ENCODE measurements around a stretch of chr14.

- PRO-cap: bidirectional peak, plus-strand start at chr14:68268433, minus-strand start at chr14:68268308
Observed at GRCh38 chr14:68268018-68268561, 448.5 kb downstream of the RAD51B start.

GRCh38 chr14:68279714-68280452, 460.3 kb downstream of the RAD51B start:
- PRO-cap: bidirectional peak, plus-strand start at chr14:68280067, minus-strand start at chr14:68279975

GRCh38 chr14:68364207-68364821, 428.6 kb downstream of the ZFP36L1 start:
- PRO-cap: no peak

DNA sequence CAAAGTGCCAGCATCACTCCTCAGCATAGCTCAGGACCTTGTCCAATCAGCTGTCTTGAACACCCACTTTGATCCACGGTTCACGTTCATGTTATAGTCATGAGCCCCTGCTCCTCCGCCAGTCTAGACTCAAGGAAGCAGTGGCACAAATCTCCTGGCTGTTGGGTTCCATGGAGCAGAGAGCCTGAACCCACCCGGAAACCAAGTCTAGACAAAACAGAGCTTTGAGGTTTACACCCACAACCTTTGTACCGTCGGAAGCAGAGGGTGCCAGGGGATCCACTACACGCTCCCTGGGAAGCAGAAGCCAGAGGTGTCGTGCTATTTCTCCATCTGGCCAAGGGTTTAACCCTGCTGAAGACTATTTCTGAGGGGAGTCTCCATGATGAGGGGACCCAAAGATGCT, 285.1 kb downstream of the ZFP36L1 start:
- PRO-cap: no peak

- PRO-cap: no peak
Observed at GRCh38 chr14:68518720-68519570, 273.9 kb downstream of the ZFP36L1 start.

DNA sequence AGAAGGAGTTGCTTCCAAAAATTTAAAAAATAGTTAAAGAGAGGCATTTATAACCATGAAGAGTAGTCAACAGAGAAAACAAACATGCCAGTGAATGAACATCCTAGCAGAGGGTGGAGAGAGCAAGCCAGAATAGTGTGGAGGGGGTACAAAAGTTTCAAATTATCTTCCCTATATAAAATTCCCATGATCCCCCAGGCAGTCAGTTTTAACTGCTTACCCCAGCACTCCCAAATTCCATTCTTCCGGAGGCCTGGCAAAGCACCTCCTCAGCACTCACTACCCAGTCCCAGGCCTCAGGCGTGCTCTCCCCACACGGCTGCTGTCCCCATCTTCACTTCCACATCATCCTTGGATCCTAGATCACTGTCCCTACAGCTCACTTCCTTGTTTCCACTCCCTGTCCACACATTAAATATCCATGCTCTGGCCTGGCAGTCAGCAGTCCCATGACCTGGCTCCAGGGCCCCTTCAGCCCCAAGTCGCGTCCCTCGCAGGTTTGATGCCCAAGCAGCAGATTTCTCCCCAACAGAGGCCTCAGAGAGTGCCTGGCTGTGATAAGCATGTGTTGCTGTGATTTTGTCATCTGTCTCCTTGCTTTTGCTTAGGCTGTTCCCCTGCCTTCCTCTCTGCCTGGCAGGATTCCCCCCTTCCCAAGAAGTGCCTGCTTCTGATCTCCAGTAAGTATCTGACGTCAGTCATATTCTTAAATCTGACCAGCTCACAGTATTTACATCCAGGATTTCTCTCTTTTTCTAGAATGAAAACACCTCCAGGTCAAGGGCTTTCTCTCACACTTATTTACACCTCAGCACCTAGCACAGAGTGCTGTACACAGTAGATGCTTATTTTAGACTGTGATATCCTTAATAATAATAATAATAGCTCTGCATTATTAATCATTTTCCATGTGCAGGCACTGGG, 241.7 kb downstream of the ZFP36L1 start:
- PRO-cap: no peak

- PRO-cap: no peak
Observed at GRCh38 chr14:68565066-68565739, 227.7 kb downstream of the ZFP36L1 start.

GRCh38 chr14:68565890-68566724, 226.8 kb downstream of the ZFP36L1 start:
- PRO-cap: no peak

- PRO-cap: no peak
Observed at GRCh38 chr14:68589581-68589842, 203.4 kb downstream of the ZFP36L1 start.

DNA sequence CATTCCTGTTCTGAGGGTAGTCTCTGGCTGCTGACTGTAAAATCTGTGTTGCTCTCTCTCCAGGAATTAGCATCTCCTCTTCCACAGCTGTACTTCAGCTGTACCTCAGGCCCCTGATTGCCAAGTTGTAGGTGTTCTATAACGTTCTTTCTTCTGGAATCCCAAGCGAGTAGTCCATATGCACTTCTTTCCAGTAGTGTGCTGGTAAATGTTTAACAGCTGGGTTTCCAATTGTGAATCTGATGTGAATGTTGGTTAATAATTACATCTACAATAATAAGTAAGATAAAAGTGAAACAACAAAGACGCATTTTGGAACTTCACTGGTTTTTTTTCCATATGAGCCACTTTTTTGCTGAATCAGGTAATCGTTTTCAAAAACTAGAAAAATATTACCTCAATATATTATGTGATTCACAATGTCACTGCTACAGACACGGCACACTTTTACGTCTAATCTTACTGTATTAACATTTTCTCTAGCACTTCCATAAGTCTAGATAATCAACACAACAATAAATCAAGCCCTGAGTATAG, 113.1 kb downstream of the ZFP36L1 start:
- PRO-cap: no peak

- PRO-cap: no peak
Observed at GRCh38 chr14:68682639-68683908, 109.8 kb downstream of the ZFP36L1 start.

DNA sequence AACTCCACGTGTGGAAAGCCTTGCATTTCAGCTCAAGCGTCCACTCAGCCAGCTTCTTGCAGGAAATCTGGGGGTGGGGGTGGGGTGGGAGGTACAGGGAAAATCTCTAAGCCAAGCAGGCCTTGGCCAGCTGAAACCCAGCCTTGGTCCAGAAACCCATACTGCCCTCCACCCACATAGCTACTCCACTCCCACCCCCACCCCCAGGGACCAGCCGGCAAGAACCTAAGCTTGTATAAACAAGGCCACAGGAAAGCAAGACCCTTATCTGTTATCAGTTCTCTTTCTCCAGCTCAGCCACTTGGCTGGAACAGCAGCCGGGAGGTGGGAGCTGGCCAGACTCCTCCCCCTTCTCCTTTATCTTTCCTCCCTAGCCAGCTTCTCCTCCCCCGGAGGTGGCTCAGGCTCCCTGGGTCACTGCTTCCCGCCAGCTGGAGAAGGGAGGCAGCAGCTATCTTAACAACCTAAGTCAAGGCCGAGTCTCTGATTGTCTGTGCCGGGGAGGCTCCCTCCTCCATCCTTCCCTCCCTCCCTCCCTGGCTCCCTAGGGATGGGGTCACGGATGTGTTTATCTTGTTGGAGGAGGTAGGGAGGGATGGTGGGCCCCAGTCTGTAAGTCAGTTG, 30.0 kb downstream of the ZFP36L1 start:
- PRO-cap: no peak

GRCh38 chr14:68779652-68780368, 13.1 kb downstream of the ZFP36L1 start:
- PRO-cap: no peak

DNA sequence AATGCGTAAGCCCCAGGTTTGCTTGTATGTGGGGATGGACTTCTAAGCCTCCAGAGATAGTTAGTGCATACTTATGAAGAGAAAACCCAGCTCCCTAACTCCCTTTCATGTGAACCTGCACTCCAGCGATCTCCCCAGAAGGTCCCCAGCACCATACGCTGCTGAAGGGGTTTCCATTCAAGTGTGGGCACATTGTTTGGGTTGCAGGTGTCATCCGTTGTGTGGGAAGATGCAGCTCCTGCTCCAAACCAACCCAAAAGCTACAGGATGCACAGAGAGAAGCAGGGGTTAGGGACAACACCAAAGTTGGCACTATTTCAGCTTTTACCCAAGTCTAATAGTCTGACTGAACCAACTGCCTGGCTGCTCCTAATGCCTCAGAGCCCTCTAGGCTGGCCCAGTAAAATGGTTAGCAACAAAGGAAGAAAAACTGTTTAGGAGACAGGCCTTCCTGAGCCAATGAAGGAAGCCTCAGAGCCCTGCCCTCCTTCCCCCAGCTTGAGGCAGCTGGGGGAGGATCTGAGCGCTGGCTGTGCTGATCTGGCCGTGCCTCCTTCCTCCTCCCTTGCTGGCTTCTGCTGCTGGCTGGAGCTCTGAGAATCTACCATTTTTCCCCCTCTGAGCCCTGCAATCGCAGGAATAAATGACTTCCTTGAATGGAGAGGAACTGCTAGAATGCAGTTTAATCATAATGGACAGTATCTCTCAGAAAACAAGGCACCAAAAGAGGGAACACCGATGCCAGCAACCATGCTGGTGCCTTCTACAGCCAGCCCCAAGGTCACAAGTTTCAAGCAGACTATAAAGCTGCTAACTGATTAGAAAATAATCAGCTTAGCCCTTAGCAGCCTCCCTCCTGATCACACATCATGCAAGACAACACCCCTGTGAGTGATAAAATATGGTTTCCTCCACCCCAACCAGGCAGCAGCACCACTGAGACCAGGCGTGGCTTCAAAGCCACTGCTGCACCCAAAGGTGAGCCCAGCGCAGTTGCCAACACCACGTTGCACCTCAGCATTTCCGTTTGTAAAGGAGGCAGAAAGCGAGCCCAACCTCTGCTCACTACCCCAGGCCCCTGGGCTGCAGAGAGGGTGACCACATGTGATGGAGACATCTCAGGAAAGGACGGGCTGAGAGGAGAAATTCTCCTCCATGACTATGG, 12.0 kb downstream of the ZFP36L1 start:
- PRO-cap: no peak

DNA sequence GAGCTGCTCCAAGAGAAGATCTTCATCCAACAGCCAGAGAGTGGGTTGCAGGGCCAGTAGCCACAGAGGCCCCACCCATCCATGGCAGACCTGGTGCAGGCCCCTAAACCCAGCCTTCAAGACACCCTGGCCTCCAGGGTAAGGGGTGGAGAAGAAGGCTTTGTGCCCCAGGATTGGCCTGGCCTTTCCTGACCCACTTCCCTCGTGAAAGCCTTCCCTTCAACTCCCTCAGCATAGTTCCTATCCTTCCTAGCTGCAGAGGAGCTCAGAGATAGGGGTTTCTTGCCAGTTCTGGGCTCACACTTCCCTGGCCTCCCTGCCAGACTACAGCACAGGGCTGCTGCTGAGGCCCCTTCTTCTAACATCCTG, 7.4 kb downstream of the ZFP36L1 start:
- PRO-cap: no peak

- PRO-cap: no peak
Observed at GRCh38 chr14:68789757-68790031, 3.2 kb downstream of the ZFP36L1 start.

GRCh38 chr14:68806501-68806915, 13.6 kb upstream of the ZFP36L1 start:
- PRO-cap: no peak

DNA sequence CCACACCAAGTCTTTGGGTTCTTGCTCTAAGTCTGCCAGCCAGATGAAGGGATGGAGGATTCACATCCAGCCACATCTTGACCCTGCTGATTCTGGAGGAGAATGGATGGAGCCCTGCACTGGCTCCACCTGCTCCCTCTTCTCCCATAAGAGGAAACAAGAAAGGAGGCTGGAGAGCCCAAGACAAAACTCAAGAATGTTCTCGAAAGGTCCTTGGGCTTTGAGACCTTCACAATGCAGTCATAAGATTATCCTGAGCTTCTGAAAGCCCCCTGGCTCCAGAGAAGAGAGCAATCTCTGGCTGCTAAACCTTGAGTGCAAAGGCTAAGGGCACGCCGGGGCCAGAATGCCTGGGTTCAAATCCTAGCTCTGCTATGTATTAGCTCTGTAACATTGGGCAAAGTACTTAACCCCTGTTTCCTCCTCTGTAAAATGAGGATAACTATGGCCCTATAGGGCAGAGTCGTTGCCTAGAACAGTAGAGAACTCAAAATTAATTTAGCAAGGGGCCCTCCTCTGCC, 20.9 kb upstream of the ZFP36L1 start:
- PRO-cap: no peak

- PRO-cap: no peak
Observed at GRCh38 chr14:68820065-68820555, 27.2 kb upstream of the ZFP36L1 start.

DNA sequence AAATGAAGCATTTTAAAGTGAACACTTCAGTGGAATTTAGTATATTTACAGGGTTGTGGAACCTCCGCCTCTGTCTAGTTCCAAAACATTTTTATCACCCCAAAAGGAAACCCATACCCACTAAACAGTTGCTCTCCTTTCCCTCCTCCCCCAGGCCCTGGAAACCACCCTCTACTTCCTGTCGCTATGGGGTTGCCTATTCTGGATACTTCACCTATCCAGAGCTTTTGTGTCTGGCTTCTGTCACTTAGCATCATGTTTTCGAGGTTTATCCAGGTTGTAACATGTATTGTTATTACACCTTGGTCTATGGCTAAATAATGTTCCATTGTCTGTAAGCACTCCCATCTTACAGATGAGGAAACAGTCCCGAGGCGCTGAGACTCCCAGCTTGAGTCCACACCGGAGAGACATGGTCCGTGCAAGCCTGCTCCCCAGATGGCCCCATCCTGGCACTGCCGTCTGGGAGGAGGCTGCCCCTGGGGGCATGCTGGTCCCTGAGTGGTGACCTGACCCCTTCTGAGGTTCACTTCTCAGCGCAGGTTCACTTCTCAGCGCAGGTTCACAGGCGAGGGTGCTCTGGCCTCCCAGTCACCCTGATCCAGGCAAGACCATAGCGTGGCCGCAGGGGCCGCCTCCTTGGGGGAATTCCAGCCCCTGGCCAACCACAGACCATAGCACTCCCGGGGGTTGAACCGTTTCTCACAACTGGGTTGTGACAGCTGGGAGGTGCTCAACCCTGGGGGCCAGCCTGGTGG, 27.9 kb upstream of the ZFP36L1 start:
- PRO-cap: no peak

Measured in SP-49 (cell line).